Ileum (tissue), 1 donor: ENCODE measurements around the gene CHRM2.

DNA sequence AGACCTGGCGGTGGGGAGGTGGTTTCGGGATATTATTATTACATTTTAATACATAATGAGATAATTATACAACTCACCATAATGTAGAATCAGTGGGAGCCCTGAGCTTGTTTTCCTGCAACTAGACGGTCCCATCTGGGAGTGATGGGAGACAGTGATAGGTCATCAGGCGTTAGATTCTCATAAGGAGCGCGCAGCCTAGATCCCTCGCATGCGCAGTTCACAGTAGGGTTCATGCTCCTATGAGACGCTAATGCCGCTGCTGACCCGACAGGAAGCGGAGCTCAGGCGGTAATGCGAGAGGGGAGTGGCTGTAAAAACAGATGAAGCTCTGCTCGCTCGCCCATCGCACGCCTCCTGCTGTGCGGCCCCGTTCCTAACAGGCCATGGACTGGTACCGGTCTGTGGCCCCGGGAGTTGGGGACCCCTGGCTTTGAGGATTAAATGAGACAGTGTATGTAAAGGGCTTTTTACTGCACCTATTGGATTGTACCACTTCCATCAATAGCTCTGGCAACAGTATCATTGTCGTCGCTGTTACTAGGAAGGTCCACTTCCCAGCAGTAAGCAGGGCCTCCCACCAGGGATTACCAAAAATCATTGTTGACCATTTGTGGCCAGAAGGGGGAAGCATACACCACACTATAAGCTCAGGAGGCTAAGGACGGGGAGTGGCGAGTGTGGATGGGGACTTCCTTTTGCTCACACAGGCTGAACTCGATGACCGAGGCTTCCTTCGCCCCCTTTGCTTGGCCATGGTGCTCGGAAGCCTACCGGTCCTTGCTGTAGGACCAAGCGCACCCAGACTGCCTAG lies 26.5 kb downstream of the AKR1B1 start:
- PRO-cap: no peak

DNA sequence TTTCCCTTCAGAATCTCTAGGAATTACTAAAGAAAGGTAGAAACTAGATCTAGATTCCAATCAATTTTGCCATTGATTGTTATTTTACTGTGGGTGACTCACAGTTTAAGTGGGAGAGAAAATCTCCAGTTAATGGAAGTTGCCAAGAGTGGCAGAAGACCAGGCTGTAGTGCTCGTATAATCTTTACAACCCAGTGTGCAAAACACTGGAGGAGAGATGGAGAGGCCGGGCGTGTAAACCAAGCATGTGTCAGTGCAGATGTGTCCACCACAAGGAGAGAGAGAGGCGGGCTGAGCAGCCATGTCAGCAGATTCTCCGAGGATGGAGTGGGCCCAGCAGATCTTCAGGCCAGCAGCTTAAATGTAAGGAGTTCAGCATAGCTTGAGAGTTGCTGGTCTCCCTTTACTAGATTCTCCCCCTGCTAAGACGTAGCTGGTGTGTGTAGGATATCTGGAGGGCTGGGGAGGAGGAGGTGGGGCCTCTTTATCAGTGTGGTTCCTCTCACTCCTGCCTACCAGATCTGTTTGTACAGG lies 13.6 kb downstream of the BPGM start:
- PRO-cap: no peak

DNA sequence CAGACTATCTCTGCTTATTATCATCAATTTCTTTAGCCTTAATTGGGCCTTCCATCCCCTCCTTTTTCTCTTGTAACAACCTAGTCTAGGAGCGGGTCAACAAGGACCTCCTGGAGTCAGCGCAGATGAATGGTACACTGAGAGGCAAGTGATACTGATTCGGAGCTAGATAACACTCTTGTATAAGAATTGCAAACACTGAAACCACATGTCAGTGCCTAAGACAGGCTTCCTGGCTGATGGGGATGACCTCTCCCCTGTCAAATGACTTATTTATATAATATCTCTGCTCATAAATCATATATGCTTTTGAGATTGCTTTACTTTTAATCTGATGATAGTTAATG lies 22.7 kb downstream of the BPGM start:
- PRO-cap: no peak

DNA sequence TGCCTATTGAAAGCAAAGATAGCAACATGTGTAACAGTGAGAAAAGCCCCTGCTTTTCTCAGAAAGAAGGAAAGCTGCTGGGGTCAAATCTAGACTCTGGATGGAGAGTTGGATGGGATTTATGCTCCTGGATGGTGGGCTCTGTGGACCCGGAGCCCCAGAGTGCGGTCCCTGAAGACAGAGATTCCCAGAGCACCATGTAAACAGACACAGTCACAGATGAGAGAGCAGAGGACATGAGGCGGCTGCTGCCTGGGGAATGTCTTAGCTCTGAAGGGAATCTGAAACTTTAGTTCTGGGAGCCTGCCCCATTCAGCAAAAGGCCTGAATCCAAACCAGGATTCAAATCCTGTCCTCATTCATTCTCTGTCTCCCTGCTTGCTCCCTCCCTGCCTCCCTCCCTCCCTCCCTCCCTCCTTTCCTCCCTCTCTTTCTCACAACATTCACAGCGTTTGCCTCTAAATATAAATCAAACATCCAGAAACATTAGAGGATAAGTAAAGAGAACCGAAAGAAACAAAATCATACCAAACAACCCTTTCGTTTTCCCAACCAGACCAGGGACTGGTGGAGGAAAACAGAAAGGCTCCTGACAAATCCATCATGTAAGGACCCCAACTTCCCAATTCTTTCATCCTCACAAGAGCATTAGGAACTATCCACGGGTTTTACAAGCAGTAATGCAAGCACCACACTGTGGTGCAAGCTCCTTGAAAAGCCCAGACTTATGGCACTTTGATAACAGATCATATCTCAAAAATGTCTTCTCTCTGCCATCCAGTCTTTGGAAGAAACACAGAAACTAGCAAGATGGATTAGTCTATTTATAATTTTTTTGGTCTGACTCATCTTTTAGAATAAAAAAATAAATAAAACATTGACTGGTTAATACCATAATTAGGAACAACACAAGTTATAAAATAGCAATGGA lies 49.4 kb upstream of the CALD1 start:
- PRO-cap: no peak

GRCh38 chr7:134777991-134778610 lies 1.3 kb upstream of the CALD1 start:
- PRO-cap: no peak

GRCh38 chr7:134779992-134781045 lies 885 bp downstream of the CALD1 start:
- PRO-cap: no peak

- PRO-cap: no peak
Measured at GRCh38 chr7:134813003-134813455, 33.6 kb downstream of the CALD1 start.

DNA sequence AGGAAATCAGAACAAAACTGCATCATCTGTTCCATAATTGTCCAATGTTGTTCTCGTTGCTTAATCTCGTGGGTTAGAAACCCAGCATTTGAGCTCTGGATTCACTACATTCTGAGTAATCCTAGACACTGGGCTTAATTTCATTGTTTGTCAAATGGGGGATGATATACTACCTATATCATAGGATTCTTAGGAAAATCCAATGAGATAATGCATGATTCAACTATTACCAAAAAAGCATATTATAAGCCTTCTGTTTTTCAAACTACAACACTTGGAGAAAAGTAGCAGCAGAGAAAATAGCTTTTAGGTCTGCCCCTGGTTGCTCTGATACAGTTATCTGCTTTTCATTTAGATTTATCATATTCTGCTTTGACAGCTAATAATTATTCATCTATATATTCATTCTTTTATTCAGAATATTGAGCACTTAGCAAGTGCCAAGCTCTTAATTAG lies 49.1 kb downstream of the CALD1 start:
- PRO-cap: no peak

GRCh38 chr7:134835158-134835450 lies 55.7 kb downstream of the CALD1 start:
- PRO-cap: no peak

GRCh38 chr7:134866439-134867143 lies 87.2 kb downstream of the CALD1 start:
- PRO-cap: no peak

DNA sequence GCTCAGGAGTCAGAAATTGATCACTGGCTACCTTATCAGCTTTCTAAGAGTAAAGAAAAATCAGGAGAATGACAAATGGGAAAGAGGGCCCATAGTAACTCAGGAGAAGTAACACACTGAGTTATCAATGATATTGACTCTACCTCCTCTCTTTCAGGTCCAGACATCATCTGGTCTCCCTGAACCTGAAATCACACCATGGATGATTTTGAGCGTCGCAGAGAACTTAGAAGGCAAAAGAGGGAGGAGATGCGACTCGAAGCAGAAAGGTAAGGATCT lies 88.0 kb downstream of the CALD1 start:
- PRO-cap: no peak

- PRO-cap: no peak
Measured at GRCh38 chr7:134942686-134943074, 43.6 kb upstream of the AGBL3 start.

GRCh38 chr7:135161349-135161990 lies 9.0 kb downstream of the CYREN start:
- PRO-cap: no peak

GRCh38 chr7:135207440-135207922 lies 3.8 kb downstream of the WDR91 start:
- PRO-cap: no peak

GRCh38 chr7:135215185-135215639 lies 3.9 kb upstream of the WDR91 start:
- PRO-cap: no peak

DNA sequence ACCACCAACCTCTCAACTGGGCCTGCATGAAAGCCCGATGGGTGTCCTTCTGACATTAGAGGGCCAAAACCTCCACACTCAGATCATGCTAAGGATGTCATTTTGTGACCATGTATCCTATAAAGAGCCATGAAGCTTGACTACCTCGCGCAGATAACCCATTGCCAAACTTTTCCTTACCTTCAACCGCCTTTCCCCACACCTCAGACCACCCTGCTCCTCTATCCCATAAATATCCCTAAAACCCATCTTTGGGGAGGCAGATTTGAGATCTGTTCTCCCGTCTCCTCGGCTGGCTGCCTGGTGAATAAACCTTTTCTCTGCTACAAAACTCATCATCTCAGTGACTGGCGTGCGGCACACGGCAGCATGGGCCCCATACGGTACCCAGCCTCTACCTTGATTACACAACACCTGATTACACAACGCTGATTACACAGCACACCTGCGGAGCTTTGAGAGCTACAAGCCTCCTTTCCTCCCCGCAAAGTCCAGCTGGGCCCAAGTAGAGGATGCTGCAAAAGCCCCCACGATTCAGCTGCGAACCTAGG lies 633 bp upstream of the STMP1 start:
- PRO-cap: no peak

GRCh38 chr7:135678871-135679070 lies 16.5 kb downstream of the STMP1 start:
- PRO-cap: no peak

DNA sequence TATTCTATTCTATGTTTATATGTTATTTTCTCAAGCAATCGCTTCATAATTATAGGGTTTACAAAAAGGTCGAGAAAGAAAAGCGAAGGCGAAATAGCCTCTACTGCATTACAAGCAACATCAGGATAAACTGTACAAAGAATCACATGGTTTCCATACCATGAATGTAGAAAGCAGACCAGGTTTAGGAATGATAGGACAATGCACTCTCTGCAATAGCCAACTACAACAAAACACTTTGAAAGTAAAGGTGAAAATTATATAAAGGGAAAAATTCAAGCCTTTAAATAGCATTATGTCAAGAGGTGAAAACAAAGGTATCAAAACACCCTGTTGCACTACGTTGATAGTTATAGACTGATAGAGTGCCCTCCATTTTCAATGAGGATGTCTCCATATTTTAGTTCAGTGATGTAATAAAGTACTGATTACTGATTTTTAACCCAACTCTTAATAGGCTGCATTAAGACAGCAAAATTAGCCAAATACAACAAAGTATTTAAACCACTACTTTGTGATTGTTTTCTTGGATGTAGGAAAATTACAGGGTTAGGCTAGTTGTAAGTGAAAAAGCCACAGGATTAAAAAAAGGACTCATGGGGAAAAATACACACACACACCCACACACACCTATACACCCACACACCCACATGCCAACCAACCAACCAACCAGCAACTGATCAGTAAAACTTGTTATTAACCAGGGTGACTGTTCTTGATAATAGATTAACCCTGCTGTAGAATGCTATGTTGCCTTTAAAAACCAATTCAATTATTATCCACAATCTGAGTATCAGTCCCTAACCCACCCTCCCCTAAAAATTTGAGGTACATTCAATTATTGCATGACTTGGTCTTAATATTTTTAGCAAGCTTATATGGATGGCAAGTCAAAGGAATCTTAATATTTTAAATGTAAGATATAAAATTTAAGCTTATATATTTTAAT lies 49.2 kb downstream of the MTPN start:
- PRO-cap: no peak

DNA sequence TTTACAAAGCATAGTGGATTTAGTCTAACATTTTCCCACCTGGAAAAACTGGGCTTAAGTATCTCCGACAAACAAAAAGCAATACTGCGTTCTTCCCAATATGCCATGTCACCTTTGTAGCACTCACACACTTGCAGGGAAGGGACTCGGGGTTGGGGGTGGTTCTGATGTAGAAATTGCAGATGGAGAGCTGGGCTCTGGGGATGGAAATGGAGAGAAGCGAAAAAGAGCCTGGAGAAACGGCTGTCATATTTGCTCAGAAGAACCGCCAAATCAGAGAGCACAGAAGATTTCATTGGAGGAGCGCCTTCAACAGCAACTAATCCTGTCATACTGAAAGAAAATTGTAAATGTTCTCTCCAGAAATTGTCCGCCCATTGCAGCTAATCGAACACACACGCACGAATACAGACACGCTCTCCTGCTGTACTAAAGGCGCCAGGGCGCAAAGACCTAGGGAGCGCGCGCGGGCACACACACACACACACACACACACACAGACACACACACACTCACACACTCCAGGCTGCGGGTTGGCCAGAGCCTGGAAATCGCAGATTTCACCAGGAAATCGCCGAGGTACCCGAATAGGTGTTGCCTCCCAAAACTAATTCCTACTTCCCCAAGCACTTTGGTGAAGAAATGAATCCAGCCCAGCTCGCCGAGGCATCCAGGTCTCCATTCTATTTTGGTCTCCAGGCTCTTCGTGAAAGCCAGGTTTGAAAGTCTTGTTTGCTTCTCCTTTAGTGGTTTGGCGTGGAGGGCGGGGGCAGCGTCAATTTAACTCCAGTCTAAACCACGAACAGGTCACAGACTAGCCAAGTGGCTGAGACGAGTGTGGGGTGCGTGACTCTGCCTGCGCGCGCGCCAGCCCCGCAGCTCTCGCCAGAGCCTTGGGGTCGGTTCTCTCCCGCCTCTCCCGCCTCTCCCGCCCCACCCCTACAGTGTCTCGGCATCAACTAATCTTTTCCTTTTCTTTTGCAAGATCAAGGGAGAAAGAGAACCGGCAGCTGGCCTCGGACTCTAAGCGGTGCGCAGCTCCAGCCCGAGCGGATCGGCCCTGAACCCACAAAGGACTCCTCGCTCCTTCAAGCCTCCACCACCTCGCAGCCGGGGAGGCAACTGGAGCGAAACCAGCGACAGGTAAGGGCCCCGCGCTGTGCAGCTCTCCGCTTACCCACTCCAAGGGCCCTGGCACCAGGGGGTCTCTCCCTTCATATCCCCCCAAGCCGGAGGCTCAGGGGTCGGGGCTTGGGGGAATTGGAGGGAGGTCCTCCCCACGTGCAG lies at the start of gene CHRM2:
CHRM2 (plus strand) TSS at position 377 of the 1,287 bp plus-strand sequence.
- PRO-cap: no peak

DNA sequence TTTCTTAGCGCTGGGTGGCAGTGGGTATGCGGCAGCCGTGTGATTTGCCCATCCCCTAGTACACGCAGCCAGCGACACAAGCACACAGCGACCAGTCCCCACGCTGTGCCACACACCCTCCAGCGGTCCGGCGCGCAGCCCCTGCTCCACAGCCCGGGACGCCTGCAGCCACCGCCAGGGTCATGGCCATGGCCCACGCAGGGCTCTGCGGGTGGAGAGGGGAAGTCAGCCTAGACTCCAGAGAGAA lies 2.4 kb downstream of the CHRM2 start:
- PRO-cap: no peak